LNCaP clone FGC (cell line): ENCODE results near the gene ATPAF1.

DNA sequence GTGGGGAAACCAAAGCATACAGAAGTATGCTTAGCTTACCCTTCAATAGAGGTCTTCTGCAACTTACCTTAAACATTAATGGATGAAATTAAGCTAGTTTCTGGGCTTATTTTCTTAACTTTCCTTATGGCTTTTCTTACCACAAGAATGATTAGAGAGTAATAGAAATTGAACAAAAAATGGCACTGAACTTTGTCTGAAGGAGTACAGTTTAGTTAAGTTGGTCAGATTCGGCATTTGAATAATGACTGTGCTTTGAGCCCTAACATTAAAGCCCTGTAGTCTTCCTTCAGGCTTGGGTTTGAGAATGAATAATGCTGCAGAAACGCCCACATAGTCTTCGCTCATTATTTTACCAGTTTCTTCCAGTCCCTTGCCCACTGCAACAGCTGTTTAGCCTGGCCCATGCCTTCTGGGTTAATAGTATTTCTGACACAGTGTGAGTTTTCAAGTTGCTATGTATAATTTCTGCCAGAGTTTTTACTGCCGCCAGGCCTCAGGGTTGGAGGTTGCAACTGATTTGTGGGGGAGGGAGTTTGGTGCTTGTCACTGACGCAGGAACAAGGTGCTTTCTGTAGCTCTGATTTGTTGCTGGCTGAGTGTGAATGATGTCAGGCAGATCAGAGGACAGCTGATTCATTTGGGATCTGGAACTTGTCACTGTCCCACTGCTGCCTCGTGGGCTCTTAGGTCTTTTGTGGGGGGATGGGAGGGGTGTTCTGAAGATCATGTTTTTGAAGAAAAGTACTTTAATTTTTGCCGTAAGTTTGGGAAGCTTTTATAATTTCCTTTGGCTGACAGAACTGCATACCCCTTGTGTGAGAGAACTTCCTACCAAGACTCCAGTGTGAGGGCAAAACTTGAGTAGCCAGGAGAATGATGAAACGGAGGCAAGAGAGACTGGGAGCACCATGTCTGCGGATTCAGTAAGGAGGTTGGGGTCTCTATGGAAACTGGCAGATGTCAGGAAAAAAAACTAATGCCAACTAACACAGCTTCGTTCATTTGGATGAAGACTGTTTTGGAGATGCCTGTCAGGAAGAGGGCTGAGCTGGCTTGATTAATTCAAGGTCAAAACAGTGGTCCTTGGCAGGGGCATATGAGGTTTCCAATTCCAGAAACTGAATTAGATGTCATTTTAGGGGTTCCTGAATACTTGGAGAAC is 109.9 kb downstream of the MAST2 start:
- RRBS, 2 experiments = no CpG with 5 or more reads among the region's 10 CpGs

GRCh38 chr1:45954392-45954945 is 151.1 kb downstream of the MAST2 start:
- RRBS, 2 experiments = no CpG with 5 or more reads among the region's 6 CpGs

- RRBS, 2 experiments = no CpG with 5 or more reads among the region's 10 CpGs
These were observed 106.7 kb downstream of the PIK3R3 start for GRCh38 chr1:46025309-46026543.

GRCh38 chr1:46192012-46192759 is 6.0 kb downstream of the POMGNT1 start:
- RRBS, 2 experiments = no CpG with 5 or more reads among the region's 15 CpGs

GRCh38 chr1:46285820-46286742 is 17.3 kb downstream of the LRRC41 start:
- RRBS, 2 experiments = 95 to 97% methylated on average over 12 of the region's 28 CpGs

GRCh38 chr1:46301204-46301832 is 2.1 kb downstream of the LRRC41 start:
- RRBS, 2 experiments = under 1 to 2% methylated on average over 3 to 5 of the region's 21 CpGs

- RRBS, 2 experiments = no CpG with 5 or more reads among the region's 3 CpGs
These were observed 8.9 kb downstream of the NSUN4 start for GRCh38 chr1:46349519-46349958.

GRCh38 chr1:46363005-46363754 is 22.6 kb downstream of the NSUN4 start:
- RRBS, 2 experiments = no CpG with 5 or more reads among the region's 5 CpGs

GRCh38 chr1:46400411-46400811 is 6.3 kb downstream of the FAAH start:
- RRBS, 2 experiments = no CpG with 5 or more reads among the region's 6 CpGs

GRCh38 chr1:46667723-46668848 is at the start of gene ATPAF1:
ATPAF1 (minus strand) TSS chr1:46668364.
- RRBS, 2 experiments = 1 to 2% methylated on average over 23 of the region's 98 CpGs

DNA sequence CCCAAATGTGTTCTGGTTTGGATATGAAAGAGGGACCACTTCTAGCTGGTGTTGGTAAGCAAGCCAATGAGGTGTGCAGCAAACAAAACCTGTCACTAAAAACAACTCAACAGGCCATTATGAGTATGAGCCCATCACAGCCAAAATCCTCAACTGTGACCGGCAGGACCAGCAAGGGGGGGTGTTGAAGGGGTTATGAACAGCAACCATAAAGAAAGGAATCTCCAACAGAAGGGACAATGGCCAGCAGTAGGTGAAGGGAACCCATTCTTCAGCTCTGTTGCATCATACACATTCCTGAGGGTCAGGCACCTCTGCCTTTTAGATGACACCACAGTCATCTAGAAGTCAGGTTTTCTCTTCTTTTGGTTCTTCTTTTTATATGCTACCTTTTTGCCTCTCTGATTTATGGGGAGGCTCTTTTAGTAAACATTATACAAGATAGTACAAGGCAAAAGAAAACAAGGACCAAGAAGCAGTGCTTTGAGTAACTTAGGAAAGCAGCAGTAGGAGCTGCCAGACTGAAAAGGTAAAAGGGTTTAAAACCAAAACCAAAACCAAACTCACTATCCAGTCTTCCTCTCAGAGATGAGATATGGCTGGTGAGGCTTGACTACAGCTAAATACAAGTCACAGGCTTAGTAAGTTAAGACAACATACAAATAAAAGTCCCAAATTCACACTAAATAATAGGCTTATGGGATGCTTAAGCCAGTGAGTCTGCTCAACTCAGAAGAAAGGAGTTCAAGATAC is 3.9 kb downstream of the TEX38 start:
- RRBS, 2 experiments = no CpG with 5 or more reads among the region's 1 CpG

DNA sequence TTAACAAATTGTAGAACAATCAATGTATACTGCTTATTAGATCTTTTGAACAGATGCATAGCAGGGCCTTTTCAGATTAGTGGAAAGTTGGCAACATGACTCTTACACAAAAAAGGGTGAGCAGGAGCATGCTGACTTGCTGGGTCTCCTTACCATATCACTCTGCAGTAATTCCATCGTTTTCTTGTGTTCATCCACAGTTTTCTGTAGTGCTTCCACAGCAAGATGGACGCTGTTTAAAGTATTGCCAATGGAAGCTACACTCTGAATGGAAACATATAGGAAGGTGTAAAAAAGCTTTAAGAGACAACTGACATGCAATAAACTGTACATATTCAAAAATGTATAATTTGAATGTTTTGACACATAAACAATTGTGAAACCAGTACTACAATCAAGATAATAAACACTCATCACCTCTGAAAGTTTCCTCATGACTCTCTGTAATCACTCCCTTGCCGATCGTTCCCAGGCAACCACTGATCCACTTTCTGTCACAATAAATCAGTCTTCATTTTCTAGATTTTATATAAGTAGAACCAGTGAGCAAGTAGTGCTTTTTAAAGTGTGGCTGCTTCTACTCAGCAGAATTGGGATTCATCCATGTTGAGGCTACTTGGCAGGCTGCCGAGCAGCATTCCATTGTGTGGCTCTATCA is 20.1 kb downstream of the TEX38 start:
- RRBS, 2 experiments = no CpG with 5 or more reads among the region's 5 CpGs

- RRBS, 2 experiments = under 1 to 2% methylated on average over 14 of the region's 46 CpGs
These were observed 572 bp downstream of the EFCAB14 start for GRCh38 chr1:46718107-46718976.

DNA sequence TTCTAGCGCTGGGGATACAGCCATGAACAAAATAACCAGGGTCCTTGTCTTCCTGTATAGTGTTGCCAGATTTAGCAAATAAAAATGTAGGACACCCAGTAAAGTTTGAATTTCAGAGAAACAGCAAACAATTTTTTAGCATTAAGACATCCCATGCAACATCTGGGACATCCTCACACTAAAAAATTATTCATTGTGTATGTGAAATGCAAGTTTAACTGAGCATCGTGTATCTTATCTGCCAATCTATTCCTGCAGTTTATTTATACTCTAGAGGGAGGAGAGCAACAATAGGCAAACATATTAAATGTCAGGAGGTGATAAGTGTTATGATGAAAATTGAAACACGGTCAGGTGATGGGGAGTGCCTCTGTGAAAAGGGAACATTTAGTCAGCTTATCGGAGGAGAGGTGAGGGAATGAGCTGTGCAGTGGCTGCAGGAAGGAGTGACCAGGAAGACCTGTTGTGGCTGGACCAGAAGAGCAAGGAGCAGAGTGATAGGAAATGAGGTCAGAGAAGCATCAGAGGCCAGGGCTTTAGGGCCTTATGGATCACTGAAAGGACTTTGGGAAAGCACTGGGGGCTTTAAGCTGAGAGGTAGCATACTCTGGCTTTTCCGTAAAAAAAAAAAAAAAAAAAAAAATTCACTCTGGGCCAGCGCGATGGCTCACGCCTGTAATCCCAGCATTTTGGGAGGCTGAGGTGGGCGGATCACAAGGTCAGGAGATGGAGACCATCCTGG is 815 bp upstream of the EFCAB14 start:
- RRBS, 2 experiments = no CpG with 5 or more reads among the region's 9 CpGs

- RRBS, 2 experiments = no CpG with 5 or more reads among the region's 4 CpGs
These were observed 35.7 kb upstream of the EFCAB14 start for GRCh38 chr1:46754515-46755089.

- RRBS, 2 experiments = no CpG with 5 or more reads among the region's 2 CpGs
These were observed 34.4 kb upstream of the CYP4B1 start for GRCh38 chr1:46764428-46764894.

DNA sequence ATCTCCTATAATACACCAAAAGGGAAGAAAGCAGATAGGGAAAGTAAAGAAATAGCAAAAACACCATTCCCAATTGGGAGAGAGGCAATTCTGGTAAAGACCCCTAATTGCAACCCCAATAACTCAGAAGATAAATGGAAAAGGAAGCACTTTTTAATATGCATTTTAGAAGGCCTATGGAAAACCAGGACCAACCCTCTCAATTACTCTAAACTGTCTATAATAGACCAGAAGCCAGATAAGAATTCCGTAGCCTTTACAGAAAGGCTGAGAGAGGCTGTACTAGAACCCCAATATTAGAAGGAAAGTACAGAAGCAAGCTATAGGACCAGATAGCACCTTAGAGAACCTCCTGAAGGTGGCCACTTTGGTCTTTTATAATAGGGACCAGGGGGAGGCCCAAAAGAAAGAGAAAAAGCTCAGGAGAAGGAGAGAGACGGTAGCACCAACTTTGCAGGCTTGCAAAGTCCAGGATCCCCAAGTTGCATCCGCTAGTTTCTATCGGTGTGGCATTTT is 66.0 kb downstream of the CYP4A11 start:
- RRBS, 2 experiments = no CpG with 5 or more reads among the region's 4 CpGs

DNA sequence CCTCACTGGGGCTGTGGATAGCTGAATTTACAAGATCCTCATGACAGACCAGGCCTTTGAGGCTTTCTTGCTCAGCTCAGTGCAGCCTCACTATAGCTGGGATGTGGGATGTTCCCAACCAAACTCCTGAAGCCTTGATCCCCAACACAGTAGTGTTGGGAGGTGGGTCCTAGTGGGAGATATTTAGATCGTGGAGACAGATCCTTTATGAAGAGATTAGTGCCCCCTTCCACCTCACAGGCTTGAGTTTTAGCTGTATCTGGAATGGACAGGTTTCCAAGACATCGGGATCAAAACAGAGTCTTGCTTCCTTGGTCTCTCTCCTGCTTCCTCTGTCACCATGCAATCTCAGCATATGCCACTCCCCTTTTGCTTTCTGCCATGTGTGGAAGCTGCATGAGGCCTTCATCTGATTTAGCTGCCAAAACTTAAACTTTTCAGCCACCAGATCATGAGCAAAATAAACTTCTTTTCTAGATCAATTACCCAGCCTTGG is 13.5 kb downstream of the CYP4A11 start:
- RRBS, 2 experiments = no CpG with 5 or more reads among the region's 2 CpGs

GRCh38 chr1:46940261-46940681 is 1.0 kb downstream of the CYP4A11 start:
- RRBS, 2 experiments = 37 to 60% methylated on average over 3 of the region's 7 CpGs

GRCh38 chr1:47179906-47180514 is 9.8 kb downstream of the PDZK1IP1 start:
- RRBS, 2 experiments = no CpG with 5 or more reads among the region's 6 CpGs